ENCODE results near the genes CORO2A and SEC61B.

DNA sequence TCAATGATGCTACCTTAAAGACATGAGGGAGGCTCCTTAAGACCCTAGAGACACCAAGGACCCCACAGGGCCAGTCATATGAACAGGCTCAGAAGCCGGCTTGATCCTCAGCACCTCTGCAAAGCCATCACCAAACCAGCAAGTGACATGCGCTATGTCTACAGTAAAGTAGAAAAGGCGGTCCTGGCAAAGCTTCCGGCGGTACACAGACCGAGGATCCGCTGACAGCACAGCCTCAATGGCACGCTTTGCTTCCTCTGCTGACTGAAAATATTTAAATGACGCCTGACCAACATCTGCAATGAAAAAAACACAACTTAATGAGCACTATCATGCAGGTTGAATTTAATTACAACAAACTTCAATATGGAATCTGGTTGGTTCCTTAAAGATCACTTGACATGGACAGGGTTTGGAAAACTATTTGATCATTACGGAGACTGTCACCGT, 17.6 kb downstream of the TRMO start:
- PRO-cap, 3 experiments, result no peak in any of the 3 experiments
- RRBS, result 71% methylated on average over 2 of the region's 11 CpGs

DNA sequence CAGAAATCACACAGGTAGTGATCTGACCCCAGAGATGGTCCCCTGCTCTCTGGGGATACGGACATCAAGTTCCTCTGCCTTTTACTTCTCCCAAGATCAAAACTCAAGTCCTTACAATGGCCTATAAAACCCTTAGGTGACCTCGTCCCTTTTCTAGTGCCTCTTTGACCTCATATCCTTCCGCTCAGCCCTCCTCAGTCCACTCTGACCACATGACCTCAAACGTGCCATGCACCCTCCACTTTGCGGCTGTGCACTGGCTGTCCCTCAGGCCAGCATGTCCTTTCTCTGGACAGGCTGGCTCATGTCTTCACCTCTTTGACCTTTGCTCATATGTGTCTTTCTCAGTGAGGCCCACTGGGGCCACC, 14.7 kb downstream of the TRMO start:
- PRO-cap, 3 experiments, result no peak in any of the 3 experiments
- RRBS, result no CpG with 5 or more reads among the region's 5 CpGs

DNA sequence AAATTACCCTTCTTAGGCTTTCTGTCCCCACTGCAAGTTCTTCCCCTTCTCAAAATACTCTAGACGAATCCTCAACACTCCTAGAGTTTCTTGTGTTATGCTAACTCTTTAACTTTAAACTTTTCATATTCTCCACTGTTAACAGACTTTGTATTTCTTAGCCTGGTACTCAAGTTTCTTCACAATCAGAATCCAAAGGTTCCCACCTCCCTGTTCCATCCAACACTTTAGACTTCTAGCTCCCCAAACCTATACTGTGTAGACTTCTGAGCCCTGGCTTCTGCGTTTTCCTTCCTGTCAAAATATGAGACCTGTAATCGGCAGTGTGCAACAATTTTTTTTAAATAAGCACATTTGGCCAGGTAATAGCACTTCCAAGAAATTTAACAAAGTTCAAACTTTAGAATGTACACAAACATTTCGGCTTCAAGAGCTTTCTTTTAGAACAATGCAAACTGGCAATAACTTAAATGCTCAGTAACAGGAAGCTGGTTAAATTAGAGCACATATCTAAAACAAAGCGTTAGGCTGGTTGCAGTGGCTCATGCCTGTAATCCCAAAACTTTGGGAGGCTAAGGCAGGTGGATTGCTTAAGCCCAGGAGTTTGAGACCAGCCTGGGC, 1.4 kb downstream of the TRMO start:
- PRO-cap, 3 experiments, result no peak in any of the 3 experiments
- RRBS, result no CpG with 5 or more reads among the region's 5 CpGs

- PRO-cap, 3 experiments, result no peak in any of the 3 experiments
- RRBS, result no CpG with 5 or more reads among the region's 10 CpGs
Observed at GRCh38 chr9:98010940-98011656, 28.0 kb downstream of the ANP32B start.

DNA sequence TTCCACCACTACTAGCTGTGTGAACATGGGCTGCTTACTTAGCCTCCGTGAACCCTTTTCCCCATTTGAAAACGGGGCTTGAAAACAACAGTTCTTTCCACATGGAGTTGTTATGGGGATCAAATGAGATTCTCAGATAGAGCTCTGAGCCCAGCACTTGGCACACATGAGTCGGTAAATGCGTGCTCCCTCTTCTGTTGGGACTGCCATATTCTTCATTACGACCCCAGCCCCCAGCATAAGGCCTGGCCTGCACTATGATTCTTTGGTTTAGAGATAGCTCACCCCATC, 887 bp downstream of the NANS start:
- PRO-cap, 3 experiments, result no peak in any of the 3 experiments
- RRBS, result no CpG with 5 or more reads among the region's 5 CpGs

- PRO-cap, 3 experiments, result no peak in any of the 3 experiments
- RRBS, result no CpG with 5 or more reads among the region's 6 CpGs
Observed at GRCh38 chr9:98101679-98102324, 17.2 kb downstream of the TRIM14 start.

- PRO-cap, 3 experiments, result no peak in any of the 3 experiments
- RRBS, result no CpG with 5 or more reads among the region's 12 CpGs
Observed at GRCh38 chr9:98181690-98182604, 10.5 kb downstream of the CORO2A start.

- PRO-cap, 3 experiments, result peak in 3 of 3 experiments; most common plus-strand start chr9:98192855 (in 2); most common minus-strand start chr9:98192639 (in 2)
- RRBS, result 2% methylated on average over 68 of the region's 113 CpGs
Observed at GRCh38 chr9:98192430-98193814, at the start of gene CORO2A. CORO2A (minus strand) TSS chr9:98192637.

- PRO-cap, 3 experiments, result peak in 3 of 3 experiments; most common plus-strand start chr9:98215099 (in 1); most common minus-strand start chr9:98214996 (in 2)
- RRBS, result no CpG with 5 or more reads among the region's 6 CpGs
Observed at GRCh38 chr9:98214918-98215367, 22.5 kb upstream of the CORO2A start.

- PRO-cap, 3 experiments, result peak in 1 of 3 experiments; most common plus-strand start chr9:98255071 (in 1)
- RRBS, result no CpG with 5 or more reads among the region's 8 CpGs
Observed at GRCh38 chr9:98254788-98255126, 692 bp downstream of the TBC1D2 start.

DNA sequence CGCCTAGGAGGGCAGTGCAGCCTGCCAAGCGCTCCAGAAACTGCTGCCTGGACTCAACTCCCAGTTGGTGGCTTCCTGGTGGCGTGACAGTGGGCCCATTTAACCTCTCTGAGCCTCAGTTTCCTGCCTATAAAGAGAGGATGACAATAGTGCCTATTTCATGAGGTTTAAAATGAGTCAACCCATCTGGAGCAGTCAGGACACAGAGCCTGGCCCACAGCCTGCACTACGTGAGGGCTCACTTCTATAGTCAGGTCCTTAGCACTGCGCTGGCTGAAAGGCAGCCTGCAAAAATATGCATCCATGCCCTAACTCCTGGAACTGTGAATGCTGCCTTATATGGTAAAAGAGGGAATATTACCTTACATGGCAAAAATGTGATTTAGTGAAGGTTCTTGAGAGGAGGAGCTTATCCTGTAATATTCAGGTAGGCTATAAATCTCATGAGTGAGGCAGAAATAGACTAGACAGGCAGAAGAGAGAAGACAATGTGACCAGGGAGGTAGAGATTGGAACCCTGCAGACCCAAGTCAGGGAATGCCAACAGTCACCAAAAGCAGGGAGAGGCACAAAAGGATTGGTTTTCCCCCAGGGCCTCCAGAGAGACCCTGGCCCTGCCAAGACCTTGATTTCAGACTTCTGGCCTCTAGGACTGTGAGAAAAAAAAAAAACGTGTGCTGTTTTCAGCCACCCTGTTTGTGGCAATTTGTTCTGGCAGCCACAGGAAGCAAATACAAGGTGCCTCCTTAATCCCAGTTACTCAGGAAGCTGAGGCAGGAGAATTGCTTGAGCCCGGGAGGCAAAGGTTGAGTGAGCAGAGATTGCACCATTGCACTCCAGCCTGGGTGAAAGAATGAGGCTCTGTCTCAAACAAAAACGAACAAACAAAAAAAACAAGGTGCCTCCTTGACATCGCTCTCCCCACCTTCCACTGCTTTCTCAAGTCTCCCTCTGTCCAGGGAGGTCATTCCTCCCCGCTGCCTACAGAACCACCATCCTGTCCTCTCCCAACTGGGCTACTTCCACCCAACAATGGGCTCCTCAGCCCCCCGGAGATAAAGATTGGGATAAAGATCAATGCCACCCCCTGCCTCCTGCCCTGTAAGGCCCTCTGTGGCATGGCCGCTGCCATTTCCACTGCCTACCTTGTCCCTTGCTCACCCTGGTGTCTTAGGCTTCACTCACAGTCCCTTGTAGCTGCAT, 98.2 kb downstream of the GABBR2 start:
- PRO-cap, 3 experiments, result no peak in any of the 3 experiments
- RRBS, result no CpG with 5 or more reads among the region's 12 CpGs

GRCh38 chr9:98922806-98923409, 20.8 kb upstream of the COL15A1 start:
- PRO-cap, 3 experiments, result no peak in any of the 3 experiments
- RRBS, result no CpG with 5 or more reads among the region's 4 CpGs

DNA sequence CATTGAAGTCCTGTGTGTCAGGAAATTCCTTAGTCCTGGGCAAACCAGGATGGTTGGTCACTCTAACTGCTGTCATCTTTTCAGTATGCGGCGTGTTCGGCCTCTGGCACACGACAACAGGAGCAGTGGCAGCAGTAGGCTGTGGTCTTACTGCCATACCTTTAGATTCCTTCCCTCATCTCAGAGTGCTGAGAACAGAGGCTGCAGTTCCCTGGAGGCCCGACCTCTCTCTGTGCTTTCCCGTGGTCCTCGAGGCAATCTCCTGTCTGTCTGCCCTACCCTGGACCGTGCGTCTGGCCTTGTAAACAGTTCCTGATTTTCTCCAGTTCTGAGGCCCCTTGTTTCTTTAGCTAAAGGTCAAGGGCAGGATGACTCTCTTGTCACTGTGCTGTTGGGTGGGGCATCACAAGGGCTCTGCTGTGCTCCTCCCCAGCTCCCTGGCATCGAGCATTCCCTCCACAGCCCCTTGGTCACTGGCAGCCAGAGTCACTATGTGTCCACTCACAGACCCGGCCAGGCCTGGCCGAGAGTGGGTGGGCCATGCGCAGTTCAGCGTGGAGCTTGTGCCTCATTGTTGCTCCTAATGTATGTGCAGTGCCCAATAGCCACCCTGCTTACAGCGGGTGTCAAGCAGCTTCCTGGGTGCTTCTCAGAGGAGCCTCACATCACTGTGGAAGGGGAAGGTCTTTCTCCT, 18.5 kb upstream of the COL15A1 start:
- PRO-cap, 3 experiments, result no peak in any of the 3 experiments
- RRBS, result no CpG with 5 or more reads among the region's 15 CpGs

DNA sequence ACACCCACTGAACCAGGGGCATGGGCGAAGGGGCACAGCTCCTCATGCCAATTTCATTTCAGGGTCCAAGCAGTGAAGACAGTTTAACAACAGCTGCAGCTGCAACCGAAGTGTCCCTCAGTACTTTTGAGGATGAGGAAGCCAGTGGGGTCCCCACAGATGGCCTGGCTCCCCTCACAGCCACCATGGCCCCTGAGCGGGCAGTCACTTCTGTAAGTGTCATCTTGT, 71.6 kb downstream of the COL15A1 start:
- PRO-cap, 3 experiments, result no peak in any of the 3 experiments
- RRBS, result no CpG with 5 or more reads among the region's 3 CpGs

DNA sequence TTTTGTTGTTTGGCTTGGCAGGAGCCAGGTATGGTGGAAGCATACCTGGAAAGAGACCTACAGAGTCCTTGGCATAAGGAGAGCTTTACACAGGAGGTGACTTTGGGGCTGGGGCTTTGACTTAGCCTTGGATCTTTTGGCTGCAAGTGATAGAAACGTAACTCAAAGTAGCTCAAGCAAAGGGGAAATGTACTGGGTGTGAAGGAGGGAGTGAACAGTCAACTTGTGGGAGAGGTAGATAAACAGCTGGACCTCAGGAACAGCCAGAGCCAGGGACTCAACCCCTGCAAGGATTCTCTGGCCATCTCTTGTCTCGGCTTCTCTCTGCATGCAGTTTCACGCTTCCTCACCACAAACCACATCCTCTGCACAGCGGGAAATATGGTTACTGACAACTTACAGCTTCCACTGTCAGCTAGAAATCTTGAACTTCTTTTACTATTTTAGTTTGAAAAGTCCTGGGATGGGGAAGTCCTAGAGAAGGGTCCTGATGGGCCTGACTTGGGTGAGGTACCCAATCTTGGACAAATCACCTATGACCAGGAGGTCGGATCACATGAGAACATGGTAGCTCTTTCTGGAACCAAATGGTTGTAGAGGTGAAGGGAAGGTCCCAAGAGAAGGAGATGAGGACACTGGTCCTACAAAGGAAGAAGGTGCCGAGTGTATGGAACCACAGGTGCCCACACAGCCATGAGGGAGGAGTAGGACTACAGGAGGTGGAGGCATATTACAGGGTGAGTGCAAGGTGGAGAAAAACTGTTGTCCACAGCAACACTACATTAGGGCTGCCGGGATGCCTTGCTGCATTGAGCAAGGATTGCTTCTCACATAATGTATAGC, 46.9 kb upstream of the TGFBR1 start:
- PRO-cap, 3 experiments, result no peak in any of the 3 experiments
- RRBS, result no CpG with 5 or more reads among the region's 7 CpGs

DNA sequence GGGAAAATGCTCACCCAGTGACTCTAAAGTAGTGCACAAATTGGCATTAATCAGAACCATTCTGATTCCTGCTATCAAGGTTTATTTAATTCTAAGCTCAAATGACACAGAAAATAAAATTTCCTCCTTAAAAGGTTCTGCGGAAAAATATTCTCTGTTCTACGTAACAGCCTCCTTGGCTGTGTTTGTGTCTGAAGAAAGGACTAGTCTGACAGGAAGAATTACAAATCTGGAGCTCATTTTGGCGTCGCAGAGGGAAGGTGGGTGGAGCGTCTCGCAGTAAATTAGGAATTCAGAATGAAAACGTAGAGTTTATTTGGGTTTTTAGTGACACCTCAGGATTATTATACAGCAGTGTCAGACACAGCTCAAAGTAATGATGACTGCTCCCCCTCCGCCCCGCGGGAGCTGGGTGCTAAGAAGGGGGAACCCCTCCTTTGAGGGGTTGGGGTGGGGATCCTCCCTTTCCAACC, 1.0 kb upstream of the TGFBR1 start:
- PRO-cap, 3 experiments, result peak in 3 of 3 experiments; most common plus-strand start position 239 of the sequence (in 3)
- RRBS, result no CpG with 5 or more reads among the region's 10 CpGs

GRCh38 chr9:99107599-99108031, 2.7 kb downstream of the TGFBR1 start:
- PRO-cap, 3 experiments, result no peak in any of the 3 experiments
- RRBS, result no CpG with 5 or more reads among the region's 4 CpGs

GRCh38 chr9:99151897-99152537, 47.1 kb downstream of the TGFBR1 start:
- PRO-cap, 3 experiments, result no peak in any of the 3 experiments
- RRBS, result no CpG with 5 or more reads among the region's 9 CpGs

- PRO-cap, 3 experiments, result peak in 3 of 3 experiments; most common plus-strand start chr9:99222282 (in 2); most common minus-strand start chr9:99222360 (in 1)
- RRBS, result 1% methylated on average over 6 of the region's 42 CpGs
Observed at GRCh38 chr9:99222124-99223020, at the start of gene SEC61B. SEC61B (plus strand) TSS chr9:99222282.

DNA sequence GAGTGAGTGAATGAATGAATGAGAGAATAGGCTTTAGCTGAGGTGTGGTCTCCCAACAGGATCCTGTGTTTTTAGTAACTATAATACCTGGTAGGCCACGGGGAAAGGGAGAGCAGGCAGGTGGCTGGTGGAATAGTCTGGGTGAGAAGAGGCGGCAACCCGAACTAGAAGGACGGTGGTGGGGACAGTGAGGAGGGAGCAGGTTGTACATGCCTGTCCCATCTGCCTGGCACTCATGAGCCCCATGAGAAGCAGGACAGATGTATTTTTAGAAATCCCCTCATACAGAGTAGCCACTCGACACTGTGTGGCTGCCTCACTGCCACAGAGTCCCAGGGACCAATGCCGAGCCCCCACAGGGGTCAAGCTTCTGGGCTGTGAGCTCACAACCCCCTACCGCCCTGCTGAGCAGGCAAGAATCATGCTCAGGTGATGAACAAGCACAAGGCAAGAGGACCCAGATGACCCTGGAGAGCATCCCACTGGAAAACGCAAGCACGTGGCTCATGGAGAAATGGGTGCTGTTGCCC, 136.6 kb downstream of the SEC61B start:
- PRO-cap, 3 experiments, result no peak in any of the 3 experiments
- RRBS, result no CpG with 5 or more reads among the region's 9 CpGs

All from breast (tissue), 4 donors.